Cardiac fibroblast (primary cell): Measurements from ENCODE around the gene STON2.

GRCh38 chr14:77025724-77026625, 2.5 kb downstream of the IRF2BPL start:
- RRBS, result 2% methylated on average over 45 of the region's 89 CpGs

GRCh38 chr14:77141868-77142441, 364 bp upstream of the ZDHHC22 start:
- RRBS, result no CpG with 5 or more reads among the region's 14 CpGs

- RRBS, result no CpG with 5 or more reads among the region's 16 CpGs
Observed at GRCh38 chr14:77186665-77187555, 5.3 kb downstream of the TMEM63C start.

GRCh38 chr14:77427243-77427584, 3.9 kb upstream of the NOXRED1 start:
- RRBS, result no CpG with 5 or more reads among the region's 3 CpGs

DNA sequence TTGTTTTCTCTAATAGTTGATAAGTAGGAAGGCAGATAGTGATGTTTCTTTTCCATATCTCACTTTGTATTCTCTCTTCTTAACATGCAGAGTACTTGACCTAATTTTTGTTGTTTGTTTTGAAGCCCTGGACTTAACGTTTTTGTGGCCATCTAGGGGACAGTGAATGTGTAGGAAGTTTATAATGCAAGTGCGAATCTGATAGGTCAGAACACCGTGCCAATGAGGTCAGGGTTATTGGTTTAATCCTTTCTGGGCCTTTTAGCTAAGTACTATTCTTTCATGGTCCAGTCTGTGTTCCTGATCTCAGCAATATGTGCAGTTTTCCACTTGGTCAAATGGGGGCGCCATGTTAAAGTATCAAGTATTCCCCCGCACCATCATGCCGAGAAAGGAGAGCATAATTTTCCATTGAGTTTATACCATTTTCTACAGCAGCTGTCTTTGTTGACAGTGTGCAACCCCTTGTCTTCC, 1.1 kb downstream of the AHSA1 start:
- RRBS, result no CpG with 5 or more reads among the region's 6 CpGs

DNA sequence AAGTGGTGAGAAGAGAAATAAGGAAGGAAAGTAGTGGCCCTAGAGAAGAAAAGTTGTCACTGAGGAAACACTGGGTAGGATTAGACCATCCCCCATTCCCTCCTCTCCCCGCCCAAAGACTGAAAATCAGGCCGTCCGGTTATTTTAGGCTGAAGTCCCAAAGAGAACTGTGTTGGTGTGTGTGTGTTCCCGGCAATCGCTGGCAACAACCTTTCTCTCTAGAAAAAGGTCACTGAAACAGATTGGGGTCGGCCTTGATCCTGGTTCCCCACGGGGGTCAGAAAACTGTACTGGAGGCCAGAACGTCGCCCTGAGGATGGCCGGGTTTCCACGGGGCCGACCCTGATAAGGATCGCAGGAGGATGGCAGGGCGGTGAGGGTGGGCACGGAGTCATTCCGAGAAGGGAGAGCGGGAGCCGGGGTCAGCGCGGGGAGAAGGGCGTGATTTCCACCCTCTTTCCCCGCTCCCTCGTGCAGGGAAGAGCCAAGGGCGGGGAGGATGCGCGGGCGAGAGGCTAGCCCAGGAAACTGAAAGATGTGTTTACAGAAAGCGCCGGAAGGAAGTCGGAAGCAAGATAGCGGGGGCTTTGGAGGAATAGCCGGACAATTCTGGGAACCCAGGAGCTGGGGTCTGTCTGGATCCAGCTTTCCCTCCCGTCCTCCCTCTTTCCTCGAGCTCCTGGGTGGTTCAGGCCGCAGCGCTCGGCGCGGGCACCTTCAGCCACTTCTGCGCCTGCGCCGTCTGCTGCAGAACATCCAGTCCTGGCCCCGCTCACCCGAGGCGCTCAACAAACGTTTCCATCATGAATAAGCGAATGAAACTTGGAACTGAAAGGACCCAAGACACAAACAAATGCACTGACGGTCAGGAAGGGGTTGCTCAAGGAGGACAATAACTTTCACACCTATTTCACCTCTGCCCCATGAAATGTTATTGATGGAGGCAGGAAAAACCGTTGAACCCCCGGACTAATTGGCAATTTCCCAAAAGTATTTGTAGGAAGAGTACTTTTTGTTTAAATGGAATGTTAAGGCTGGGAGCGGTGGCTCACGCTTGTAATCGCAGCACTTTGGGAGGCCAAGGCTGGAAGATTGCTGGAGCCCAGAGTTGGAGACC, 25.4 kb upstream of the SPTLC2 start:
- RRBS, result 11% methylated on average over 8 of the region's 53 CpGs

GRCh38 chr14:79279749-79280597, 931.3 kb downstream of the DIO2 start:
- RRBS, result 0% methylated on average over 1 of the region's 31 CpGs

GRCh38 chr14:80230863-80231236, 19.5 kb upstream of the DIO2 start:
- RRBS, result no CpG with 5 or more reads among the region's 3 CpGs

- RRBS, result no CpG with 5 or more reads among the region's 2 CpGs
Observed at GRCh38 chr14:81176163-81176608, 44.6 kb downstream of the GTF2A1 start.

DNA sequence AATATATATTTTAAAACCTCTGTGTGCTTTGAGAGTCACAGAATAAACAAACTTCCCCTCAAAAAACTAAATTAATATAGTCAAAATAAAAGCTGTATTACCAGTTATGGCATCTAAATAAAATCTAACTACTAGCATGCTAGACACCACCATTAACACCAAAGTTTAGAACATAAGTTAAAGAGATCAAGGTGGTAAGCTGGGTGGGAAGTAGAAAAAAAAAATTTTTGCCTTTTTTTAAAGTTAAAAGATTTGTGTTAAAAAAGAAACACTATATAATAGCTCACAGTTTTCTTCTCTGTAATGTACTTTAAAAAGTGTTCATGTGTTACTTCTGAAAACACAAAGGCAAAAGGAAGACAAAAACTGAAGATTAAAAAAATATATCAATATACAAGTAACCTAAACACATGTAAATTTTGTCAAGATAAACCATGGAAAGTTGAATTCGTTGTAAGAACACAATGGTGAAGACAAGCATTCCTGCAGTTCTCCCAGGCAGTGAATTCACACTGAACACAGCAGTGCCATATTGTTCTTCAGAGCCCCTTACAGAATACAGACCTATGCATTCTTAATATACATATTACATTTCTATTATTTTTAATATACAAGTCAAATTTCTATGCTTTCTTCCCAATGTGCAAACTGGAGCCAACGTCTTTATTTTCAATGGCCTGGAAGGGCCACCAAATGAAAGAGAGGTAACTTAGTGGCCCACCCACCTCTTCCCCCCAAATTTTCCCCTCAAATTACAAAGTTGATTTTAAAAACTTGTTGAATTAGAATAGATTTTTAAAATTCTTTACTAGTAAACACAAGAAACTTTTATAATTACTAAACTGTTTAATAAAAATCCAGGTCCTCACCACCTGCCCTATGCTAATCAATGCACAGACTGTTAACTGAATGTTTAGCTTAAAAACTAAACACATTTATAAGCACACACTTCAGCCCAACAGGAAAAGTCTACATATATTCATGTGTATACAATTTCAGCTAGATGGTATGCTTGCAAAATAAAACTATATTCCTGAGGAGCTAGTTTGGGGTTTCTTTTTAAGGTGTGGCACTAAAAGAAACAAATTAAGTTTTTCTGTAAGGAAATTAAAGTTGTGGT, 42.0 kb downstream of the GTF2A1 start:
- RRBS, result no CpG with 5 or more reads among the region's 2 CpGs

DNA sequence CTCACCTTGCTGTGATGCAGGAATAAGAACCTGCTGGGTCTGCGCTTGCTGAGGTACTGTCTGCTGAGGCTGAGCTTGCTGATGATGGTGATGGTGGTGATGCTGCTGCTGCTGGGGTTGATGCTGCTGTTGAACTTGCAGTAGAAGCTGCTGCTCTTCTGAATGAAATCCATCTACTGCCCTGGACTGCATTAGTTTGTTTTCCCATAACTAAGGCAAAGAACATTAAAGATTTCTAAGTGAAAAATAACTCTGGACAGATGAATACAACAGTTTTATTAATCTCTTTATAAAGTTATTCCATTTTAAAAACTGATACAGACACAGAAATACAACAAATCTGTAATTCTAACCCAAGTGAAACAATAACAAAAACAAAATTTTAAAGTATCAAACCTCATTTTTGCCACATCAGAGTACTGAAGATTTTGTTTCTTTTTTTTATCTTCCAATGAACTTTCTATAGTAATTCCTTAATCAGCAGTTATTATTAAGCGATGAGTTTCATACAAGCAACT, 16.8 kb downstream of the GTF2A1 start:
- RRBS, result no CpG with 5 or more reads among the region's 2 CpGs

DNA sequence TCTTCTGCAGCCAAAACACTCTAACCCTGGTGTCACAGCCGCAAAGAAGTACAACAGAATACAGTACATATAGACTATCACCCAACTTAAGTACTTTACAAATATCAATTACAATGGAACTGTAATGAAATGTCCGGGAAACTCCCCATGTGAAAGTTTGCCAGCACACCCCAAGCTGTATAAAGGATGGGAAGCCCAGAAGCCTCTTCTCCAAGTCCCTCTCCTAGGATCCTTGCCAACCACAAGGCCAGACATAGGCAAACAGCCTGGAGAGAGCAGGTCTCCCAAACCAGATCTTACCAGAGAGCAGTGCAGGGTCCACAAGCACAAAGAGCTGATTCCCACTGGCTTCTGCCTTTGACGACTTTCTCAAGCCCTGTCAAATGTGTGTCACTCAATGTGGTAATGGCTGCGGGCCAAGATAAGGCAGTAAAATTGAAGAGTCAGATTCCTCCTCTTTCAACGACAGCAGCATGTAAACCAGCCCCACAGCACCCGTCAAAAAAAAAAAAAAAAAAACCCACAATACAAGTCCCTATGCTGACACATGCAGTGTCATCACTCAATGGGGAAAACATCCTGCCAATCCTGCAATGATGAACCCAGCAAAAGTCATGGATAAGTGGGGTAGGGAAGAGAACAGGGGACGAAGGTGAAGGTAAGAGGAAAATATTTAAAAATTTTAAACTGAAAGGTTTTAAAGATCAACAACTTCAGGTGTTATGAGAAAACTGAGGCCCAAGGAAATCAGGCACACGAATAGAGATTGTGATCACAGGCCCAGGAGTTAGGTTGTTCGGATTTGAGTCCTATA, at the start of gene STON2:
STON2 (minus strand) TSS at position 346 of the 814 bp plus-strand sequence.
- RRBS, result no CpG with 5 or more reads among the region's 9 CpGs

DNA sequence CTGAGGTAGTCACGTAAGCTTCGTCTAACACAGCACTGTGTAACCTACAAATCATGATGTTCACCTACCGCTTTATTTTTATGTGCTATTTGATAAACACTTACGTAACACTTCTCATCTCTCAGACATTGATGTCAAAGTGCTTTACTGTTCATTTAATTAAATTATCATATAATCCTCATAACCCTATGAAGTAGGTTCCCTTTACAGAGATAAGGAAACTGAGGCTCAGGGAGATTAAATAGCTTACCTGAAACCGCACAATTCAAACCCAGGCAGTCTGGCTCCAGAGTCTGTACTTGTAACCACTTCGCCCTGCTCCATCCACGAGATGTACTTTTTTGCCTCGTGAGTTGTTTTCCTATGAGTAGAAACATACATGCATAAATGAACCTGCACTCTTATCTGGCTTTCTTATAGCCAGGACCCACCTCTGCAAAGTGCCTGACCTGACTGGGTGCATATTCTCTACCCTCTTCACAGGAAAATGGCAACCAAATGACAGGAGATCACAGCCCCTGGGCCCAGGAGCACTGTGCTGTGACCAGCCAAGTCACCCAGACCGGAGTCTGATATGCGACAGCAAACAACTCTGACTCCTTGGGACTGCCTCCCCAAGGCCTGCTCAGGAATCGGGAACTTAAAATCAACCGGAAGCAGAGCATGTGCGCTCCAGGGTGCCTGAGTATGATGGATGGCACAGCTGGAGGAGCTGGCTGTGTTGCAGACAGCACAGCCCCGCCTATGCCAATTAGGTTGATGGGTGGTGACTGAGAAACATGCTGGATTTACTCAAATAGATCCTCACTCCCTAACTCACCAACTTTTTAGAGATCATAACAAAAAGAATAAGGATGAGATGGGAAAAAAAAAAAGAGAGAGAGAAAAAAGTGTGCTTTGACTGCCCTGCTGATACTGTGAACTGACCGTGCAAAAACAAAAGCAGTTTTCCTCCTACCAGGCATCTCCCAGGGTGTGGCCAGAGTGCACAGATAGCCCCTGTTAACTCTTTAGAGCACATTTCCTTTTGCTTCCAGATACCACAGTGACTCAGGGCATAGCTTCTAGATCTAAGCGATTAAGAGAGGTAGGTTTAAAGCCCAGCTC, 27.1 kb upstream of the STON2 start:
- RRBS, result 29% methylated on average over 4 of the region's 16 CpGs

- RRBS, result no CpG with 5 or more reads among the region's 5 CpGs
Observed at GRCh38 chr14:81534388-81534614, 648 bp upstream of the SEL1L start.

- RRBS, result no CpG with 5 or more reads among the region's 2 CpGs
Observed at GRCh38 chr14:81601183-81601382, 67.4 kb upstream of the SEL1L start.

DNA sequence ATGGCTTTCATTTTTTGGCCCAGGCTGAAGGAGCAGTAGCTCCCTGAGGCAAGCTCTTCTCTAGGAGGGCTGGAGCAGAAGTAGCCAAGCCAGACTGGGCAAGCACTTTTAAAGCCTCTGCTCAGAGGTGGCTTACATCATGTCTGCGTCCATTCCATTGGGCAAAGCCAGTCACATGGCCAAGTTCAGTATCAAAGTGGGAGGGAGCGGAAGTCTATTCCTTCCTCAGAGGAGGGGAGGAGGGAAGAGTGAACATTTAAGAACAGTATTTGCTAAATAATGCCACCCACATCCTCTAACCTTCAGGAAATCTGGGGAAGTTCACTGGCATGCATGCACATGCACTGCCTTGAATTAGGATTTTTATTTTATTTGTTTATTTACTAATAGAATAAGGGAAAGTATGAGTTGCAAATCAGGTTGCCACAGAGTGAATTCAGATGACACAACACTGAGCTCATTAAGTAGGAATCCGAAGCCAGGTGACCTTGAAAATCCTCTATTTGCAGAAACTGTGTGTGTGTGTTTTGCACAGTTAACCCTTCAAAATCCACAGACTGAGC, 122.1 kb upstream of the SEL1L start:
- RRBS, result no CpG with 5 or more reads among the region's 3 CpGs

DNA sequence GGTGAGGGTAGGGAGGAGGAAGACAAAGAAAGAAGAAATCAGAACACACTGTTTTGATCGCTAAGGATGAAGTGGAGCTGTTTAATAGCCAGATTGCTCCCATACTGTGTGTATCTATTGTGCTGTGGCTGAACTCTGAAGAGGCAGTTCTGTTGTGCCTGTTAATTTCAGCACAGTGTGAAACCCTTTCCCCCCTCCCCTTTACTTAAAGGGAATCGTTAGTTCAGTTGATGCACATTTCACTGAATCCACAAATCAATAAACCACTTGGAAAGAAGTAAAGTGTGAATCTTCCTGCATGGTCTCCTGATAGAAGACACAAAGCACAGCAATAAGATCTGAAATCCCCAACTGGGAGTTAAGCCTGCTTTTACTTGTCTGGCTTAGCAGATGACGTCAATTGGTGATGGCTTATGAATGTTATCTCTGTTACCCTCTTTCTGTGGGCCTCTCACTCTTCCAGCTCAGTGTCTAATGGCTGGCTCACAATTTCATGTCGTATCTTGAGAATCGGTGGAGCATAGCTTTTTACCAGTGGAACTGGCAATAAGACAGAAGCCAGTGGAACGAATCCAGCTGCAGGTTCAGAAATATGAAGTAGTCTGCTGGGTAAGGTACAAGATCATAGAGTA, 413.4 kb upstream of the SEL1L start:
- RRBS, result no CpG with 5 or more reads among the region's 6 CpGs

GRCh38 chr14:85534425-85535302, 4.7 kb downstream of the FLRT2 start:
- RRBS, result no CpG with 5 or more reads among the region's 28 CpGs

DNA sequence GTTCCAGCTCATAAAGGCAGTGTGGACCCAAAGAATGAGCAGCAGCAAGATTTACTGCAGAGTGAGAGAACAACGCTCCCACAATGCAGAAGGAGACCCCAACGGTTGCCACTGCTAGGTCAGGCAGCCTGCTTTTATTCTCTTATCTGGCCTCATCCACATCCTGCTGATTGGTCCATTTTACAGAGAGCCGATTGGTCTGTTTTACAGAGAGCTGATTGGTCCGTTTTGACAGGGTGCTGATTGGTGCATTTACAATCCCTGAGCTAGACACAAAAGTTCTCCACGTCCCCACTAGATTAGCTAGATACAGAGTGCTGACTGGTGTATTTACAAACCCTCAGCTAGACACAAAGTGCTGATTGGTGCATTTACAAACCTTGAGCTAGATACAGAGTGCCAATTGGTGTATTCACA, 1088.1 kb downstream of the GALC start:
- RRBS, result no CpG with 5 or more reads among the region's 5 CpGs

DNA sequence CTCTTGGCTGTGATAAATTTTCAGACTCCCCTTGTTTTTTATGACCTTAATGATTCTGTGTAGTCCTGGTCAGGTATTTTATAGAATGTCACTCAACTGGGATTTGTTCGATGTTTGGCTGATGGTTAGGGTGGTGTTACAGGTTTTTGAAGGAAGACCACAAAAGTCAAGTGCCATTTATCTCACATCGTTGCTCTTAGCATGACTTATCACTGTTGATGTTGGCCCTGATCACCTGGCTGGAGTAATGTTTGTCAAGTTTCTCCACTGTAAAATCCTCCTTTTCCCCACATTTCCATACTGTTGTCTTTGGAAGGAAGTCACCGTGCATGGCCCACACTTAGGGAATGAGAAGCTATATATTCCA, 151.2 kb downstream of the GALC start:
- RRBS, result no CpG with 5 or more reads among the region's 3 CpGs